GM12891 (cell line): ENCODE data around the gene WIPF1.

DNA sequence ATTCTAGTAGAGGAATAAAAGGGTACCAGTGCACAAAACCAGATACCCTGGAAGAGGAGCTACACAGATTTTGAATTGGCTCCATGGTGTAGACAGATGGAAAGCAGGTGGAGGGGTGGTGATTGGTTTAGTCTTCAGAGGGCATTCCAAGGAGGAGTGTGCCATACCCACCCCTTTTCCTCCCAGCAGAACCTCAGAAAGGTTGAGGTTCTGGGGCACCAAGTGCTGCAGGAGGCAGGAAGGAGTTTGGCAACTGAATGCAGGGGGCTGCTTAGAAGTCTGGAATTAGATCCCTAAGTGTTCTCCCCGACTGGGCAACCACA, 88.2 kb upstream of the ITGA6 start:
- RRBS = no CpG with 5 or more reads among the region's 1 CpG

DNA sequence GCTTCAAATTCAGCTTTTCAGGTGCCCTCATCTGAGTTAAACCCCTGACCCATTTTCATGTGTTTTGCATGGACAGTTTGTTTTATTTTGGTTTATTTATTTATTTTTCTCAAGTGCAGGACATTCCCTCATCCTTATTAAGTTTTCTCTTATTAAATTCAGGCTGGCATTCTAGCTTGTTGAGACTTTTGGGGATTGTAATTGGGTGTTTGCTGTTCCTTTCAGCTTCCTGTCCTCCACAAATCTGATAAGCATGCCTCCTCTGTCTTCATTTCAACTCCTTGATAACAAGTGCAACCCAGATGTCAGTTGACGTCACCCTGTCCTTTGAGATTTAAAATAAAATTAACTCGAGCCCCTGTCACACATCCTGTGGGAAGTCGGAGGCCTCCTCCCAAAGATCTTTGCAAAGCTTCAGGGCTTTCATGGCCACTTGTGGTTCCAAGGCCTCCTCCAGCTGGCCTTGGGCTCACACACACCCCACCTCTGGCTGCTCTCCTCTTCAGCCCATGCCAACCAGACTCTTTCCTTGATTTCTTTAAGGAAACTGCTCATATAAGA, 70.0 kb upstream of the ITGA6 start:
- RRBS = no CpG with 5 or more reads among the region's 3 CpGs

GRCh38 chr2:172397028-172397375, 30.4 kb upstream of the ITGA6 start:
- RRBS = no CpG with 5 or more reads among the region's 3 CpGs

GRCh38 chr2:172496070-172496511, 59.8 kb upstream of the PDK1 start:
- RRBS = no CpG with 5 or more reads among the region's 3 CpGs

GRCh38 chr2:172892972-172893296, 157.3 kb downstream of the RAPGEF4 start:
- RRBS = no CpG with 5 or more reads among the region's 5 CpGs

DNA sequence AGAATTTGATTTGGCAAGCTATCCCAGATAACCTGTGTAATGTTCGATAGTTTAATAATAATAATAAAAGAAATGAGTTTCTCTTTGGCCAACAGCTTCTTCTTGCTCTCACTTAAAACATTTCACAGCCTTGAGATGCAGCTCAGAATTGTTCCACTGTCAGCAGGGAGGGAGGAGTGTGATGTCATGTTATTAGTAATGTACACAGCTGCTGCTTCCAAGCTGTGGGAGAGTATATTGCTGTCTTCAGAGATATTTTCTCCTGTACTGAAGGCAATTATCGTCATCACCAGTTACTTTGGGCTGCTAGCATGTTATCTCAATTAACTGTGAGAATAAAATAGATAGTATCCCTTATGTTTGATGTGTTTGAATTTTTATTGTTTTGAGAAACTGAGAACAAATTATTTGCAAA, 146.9 kb upstream of the MAP3K20 start:
- RRBS = no CpG with 5 or more reads among the region's 2 CpGs

GRCh38 chr2:172930820-172931949, 144.5 kb upstream of the MAP3K20 start:
- RRBS = no CpG with 5 or more reads among the region's 14 CpGs

GRCh38 chr2:173209488-173209936, 133.9 kb downstream of the MAP3K20 start:
- RRBS = no CpG with 5 or more reads among the region's 10 CpGs

DNA sequence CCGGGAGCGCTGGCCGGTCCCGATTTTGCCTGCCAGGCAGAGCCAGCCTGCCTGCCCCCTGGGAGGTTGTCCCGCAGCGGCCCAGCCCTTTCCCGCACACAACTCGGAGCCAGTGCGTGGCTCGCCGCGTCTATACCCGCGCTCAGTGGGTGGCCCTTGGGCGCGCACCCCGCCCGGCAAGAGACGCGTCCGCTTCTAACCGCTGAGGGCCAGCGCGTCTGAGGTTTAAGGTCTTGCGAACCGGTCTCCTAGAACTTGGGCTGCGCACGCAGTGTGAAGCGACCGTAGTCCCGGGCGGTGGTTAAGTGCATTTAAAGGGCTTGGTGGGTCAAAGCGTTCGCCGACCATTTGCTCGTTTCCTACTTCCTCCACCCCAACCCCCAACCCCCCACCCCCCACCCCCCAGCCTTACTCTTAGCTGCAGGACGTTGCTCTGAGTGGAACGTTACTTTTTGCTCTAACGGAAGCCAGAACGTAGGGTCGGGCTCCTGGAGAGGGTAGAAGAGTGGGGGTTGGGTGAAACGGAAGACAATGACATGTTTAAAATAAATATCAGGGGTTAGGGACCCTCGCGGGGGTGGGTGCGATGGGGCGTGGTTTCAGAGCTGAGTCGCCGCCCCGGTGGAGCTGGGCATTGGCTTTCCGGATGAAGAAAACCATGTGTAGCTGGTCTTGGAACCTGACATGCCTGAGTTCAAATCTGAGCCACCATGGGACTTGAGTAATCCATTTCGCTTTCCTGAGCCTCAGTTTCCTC, 792 bp downstream of the CDCA7 start:
- RRBS = 1% methylated on average over 9 of the region's 51 CpGs

GRCh38 chr2:173363183-173363586, 8.5 kb downstream of the CDCA7 start:
- RRBS = no CpG with 5 or more reads among the region's 9 CpGs

DNA sequence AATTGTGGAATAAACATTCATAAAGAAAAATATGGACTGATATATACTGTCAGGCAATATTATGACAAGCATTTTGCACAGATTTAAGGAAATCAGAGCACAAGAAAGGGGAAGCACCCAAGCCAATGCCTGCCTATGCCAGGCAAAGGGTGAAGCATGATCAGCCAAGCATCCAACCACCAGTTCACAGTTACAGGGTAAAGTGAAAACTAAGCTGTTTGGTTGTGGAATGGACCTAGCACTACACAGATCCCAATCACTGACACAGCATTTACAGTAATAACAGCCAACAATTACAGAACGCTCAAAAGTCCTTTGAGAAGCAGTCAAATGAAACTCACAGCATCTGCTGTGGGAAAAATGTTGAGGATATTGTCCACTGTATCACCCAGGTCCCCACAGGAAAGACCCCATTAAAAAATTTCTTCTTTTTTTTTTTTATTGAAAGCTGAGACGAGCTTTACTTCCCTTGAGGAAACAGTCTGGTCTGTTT, 90.2 kb downstream of the SP3 start:
- RRBS = no CpG with 5 or more reads among the region's 2 CpGs

DNA sequence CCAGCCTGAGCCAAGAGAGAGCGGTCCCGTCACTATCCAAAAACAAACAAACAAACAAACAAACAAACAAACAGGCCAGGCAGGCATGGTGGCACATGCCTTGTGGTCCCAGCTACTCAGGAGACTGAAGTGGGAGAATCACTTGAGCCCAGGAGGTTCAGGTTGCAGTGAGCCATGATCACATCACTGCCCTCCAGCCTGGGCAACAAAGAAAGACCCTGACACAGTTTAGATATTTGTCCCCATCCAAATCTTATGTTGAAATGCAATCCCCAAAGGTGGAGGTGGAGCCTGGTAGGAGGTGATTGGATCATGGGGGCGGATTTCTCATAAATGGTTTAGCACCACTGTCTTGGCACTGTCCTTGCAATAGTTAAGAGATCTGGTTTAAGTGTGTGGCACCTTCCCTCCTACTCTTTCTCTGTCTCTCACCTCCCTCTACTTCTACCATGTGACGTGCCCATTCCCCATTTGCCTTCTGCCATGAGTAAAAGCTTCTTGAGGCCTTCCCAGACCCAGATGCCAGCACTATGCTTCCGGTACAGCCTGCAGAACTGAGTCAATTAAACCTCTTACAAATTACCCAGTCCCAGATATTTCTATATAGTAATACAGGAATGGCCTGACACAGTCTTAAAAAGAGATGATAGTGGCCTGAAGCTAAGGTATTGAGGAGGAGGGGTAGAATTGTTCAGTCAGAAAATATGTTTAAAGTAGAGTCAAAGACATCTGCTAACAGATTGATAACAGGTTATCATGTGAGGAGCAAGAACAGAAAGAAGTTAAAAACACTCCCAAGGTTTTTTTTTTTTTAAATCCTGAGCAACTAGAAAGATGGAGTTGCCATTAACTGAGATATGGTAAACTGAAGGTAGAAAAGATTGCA, 43.4 kb downstream of the SP3 start:
- RRBS = no CpG with 5 or more reads among the region's 5 CpGs

DNA sequence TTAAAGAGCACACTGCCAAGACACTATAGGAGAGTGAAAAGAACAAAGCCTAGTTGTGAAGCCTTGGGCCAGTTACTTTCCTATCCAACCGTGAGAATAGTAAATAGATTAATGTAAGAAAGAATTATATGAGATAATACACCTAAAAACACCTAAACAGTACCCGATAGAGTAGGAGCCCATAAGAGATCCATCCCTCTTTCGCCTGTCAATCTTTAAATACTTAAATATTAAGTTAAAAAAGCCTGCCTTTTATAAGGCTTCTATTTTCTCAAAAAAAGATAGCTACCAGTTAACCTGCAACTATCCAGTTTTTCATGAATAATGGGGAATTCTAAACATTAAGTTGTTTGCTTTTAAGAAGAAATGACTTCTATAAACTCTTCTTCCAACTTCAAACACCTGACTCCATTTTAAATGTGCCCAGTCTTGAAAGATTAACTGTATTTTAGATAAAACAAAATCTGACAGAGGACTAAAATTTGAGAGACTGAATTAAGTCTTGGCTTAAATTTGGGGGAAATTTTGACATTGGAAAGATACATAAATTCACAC, 15.7 kb downstream of the SP3 start:
- RRBS = no CpG with 5 or more reads among the region's 3 CpGs

- RRBS = no CpG with 5 or more reads among the region's 5 CpGs
These were observed 20.1 kb upstream of the SP3 start for GRCh38 chr2:173985253-173985776.

DNA sequence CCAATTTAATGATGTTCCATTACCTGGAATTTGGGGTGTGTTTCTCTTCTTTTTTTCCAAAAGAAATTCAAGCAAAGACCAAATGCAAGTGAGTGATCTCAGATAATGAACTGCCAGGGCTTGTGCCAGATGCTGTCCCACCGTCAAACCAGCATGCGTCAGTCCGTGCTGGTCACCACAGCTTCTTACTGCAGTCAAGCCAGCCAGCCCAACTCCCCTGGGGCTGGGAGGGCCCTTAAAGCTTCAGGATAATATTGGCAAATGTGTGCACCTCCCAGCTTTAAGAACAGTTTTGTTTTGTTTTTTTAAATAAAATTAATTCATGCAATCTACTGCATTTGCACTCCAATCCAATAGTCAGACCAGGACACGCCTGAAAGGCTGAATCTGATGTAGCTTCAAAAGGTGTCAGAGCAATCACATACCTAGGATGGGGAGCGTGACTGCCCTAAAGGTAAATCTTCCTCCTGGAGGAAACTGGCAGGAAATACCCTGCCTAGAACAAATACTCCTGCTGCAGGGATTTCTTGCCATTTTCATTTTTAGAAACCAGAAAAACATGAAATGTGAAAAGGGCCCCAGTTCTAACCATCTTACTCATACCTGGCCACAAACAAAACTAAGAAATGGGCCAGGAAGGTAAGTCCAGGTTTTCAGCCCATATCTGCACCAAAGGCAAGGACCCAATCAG, 26.9 kb upstream of the SP3 start:
- RRBS = no CpG with 5 or more reads among the region's 5 CpGs

DNA sequence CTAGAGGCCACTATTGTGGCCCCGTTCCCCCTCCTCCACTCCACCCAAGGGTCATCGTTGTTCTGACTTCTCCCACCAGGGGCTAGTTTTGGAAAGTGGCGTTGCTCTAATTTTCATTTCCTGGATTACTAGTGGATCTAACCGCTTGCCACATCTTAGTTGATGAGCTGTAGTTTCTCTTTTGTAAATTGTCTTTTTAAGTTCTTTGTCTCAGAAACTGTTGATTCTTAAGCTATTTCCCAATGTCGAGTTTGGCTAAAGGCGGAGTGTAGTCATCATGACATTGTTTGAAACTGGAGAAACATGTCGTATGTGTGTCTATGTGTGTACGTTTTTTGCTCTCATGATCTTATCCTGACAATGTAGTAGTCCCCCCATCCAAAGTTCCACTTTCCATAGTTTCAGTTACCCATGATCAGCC, 70.9 kb upstream of the SP3 start:
- RRBS = no CpG with 5 or more reads among the region's 8 CpGs

GRCh38 chr2:174365035-174365456, 30.3 kb downstream of the SP9 start:
- RRBS = no CpG with 5 or more reads among the region's 2 CpGs

GRCh38 chr2:174597507-174598100, at the start of gene WIPF1:
TSS of gene WIPF1 (minus strand) at chr2:174597804.
- RRBS = no CpG with 5 or more reads among the region's 6 CpGs

DNA sequence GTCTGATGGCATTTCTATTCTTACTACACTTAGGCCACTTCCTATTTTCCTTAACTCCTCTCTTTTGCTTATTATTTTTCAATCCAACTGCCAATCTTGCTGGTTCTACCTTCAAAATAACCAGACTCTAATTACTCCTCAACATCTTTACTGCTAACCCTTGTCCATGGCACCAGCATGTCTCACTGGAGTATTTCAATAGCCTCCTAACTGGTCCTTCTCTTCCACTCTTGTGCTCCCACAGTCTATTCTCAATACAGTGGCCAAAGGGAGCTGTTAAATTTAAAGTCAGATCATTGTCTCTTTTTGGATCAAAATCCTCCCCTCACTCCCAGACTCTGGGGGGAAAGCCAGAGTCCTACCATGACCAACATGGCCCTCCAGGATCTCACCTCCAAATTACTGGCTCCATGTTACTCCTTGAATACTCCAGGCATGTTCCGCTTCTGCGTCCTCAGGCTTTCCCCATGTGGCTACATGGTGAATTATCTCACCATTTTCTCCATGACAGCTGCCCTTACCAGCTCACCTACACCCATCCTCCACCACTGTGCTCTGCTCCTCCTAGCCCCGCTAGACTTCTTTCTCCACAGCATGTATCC, 29.1 kb upstream of the WIPF1 start:
- RRBS = no CpG with 5 or more reads among the region's 3 CpGs

DNA sequence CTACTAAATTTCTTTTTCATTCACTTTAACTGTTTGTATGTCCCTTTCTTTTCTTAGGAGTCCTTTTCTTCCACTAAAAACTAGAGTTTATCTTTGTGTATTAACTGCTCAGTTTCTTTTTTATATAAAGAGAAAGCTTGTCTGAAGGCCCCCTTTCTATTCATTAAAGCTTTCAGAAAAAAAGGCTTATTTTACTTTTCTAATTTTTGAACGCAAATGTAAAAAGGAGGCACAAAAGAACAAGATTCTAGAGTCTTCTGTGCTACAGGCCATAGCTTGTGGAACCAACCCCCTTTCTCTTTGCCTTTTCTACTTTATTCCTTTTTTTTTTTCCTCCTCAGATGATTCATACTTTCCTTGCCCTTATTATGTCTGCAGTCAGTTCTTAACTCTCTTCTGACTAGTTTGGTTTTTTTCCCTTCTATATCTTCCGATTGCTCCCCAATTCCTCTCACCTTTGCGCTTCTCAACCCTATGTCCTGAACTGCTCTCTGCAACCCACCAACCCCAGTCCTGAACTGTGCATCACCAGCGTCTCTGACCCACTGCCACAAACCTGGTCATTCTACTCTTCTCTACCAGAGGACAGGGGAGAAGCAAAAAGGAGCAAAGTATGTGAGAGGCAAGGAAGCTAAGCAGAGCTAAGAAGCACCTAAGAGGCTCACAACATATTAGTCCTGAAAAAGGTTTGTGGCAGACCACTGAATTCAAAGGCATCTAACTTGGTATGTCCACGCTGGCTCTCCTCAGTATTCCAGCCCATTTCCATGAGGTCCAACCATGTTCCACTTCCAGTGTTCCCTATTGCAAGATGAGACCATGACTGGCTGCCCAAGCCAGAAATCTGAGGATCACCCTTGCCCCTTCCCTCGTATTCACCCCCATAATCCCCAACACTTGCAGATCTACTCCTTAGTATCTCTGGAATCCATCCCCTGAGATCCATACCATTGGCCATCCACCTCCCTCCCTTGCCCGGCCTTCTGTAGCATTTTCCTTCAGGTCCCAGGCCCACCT, 57.0 kb upstream of the WIPF1 start:
- RRBS = no CpG with 5 or more reads among the region's 7 CpGs